Neural progenitor cell (in vitro differentiated cells): Measurements from ENCODE around the gene CDC123.

- RAMPAGE, long total RNA: no peak
Measured at GRCh38 chr10:12157246-12157687, 27.8 kb downstream of the SEC61A2 start.

- RAMPAGE, long total RNA: start-site peak on the plus strand at chr10:12196187-12196241, 492 and 940 reads in 2 replicates
Measured at GRCh38 chr10:12196031-12196911, at the start of gene CDC123. Gene CDC123, plus strand, starts transcription at chr10:12196188.

DNA sequence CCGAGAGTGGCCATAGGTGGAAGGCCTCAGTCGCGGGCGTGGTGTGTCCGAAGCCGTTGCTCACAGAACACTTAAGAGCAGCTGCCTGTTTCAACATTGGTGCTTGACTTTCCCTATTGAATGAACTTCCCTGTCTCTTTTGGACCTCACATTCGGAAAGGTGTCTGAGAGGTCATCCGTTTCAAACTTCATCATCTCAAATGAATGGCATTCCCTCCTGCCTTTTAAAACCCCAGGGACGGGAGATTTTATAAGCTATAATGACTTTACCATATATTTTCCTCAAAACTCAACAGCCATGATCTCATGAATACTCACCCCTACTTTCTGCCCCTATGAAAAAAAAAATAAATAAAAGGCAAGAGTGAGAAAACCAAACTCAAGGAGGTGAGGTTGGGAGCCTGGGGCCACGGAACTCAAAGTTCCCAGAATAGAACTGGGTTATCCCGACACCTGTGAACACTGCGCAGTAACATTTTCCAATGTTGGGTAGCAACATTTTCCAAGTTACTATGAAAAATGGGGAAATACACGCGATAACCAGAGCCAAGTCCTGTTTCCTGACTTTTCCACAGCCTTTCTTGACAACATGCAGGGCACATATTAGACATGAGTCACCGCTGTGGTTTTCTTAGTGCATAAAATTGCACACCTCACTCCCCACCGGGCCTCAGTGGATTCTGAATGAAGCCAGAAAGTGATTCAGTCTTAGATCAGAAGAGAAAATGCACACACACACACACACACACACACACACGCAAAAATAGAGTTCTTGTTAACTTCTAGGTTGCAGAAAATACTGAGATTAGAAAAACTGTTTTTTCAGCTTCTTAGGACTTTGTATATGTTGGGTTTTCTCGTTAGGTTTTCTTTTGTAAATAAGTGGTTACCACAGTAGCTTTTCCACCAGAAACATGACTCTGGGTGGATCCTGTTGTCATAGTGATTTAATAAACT is 69.8 kb downstream of the CAMK1D start:
- RAMPAGE, long total RNA: no peak

DNA sequence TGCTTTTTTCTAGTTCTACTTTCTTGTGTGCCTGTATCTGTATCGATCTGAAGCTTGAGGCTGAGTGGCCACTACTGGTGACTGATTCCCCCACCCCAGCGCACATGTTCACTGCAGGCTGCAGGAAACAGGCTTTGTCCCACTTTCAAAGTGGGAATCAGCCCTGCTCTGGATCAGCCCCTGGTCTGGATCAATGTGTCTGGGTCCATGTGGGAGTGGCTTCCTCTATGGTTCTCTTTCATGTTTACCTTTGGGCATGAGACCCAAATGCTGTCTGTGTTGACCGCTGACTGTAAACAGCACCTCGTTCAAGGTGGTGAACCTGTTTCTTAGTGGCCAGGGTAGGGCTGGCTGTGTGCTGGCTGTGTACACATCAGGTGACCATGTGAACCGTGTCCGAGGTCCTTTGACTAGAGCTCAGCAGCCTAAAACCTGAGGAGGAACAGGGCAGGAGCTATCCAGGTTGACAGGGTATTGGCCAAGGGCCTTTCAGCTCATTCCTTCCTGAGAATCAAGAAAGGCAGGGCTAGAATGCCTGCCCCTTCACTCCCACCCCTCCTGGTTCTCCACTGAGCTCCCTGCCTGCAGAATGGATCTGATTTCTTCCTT is 121.8 kb downstream of the CAMK1D start:
- RAMPAGE, long total RNA: no peak

GRCh38 chr10:12774597-12774836 is 227.0 kb downstream of the CCDC3 start:
- RAMPAGE, long total RNA: no peak

DNA sequence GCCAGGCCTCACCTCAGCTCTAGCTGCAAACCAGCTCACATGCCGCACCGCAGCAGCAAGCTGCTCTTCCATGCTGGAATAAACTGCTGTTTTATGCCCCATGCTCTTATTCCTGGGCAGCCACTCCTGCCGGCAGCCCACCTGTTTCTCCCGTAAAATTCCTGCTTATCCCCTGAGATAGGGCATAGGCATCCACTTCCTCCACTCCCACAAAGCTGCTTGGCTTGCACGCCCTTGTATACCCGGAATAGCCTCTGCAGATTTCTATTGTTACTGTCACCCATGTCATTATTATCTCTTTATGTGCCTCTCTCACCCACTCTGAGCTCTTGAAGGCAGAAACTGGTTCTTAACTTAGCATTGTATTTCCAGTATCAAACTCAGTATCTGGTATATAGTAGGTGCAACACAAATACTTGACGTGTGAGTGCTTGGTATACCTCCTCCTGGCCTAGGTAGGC is 193.5 kb downstream of the CCDC3 start:
- RAMPAGE, long total RNA: no peak

DNA sequence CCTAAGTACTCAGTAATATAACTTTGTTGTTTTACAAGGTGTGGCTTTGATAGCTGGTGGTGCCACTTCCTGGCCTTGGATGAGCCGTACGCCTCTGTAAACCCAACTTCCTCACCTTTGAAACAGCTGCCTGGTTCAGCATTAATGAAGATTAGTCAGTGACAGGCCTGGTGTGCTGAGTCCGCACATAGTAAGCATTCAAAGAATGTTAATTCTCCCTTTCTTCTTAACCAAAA is 8.1 kb downstream of the OPTN start:
- RAMPAGE, long total RNA: no peak

DNA sequence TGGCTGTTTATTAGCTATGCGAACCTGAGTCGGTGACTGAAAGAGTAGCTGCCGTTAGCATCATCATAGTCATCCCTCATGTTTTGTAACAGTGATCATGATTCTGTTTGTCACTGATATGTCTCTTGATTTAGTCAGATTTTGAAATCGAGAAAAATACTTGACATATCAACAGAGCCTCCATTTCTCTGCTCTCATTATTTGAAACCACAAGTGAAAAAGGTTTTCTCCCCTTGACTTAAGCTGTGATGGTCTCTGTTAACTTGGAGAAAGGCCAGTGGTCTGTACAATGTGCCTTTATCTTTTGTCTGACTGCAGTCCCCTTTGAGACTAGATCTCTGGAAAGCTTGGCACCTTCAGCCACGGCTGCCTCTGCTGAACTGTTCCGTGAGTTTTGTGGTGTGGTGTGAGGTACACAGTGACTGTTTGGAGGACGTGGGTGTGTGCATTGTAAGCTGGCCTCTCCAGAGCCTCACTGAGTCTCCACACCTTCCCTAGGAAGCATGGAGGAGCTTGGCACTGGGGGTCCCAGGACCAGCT is 18.3 kb downstream of the OPTN start:
- RAMPAGE, long total RNA: no peak

- RAMPAGE, long total RNA: no peak
Measured at GRCh38 chr10:13136982-13137403, 24.4 kb upstream of the MCM10 start.

GRCh38 chr10:13351411-13352089 is 3.5 kb upstream of the SEPHS1 start:
- RAMPAGE, long total RNA: no peak

DNA sequence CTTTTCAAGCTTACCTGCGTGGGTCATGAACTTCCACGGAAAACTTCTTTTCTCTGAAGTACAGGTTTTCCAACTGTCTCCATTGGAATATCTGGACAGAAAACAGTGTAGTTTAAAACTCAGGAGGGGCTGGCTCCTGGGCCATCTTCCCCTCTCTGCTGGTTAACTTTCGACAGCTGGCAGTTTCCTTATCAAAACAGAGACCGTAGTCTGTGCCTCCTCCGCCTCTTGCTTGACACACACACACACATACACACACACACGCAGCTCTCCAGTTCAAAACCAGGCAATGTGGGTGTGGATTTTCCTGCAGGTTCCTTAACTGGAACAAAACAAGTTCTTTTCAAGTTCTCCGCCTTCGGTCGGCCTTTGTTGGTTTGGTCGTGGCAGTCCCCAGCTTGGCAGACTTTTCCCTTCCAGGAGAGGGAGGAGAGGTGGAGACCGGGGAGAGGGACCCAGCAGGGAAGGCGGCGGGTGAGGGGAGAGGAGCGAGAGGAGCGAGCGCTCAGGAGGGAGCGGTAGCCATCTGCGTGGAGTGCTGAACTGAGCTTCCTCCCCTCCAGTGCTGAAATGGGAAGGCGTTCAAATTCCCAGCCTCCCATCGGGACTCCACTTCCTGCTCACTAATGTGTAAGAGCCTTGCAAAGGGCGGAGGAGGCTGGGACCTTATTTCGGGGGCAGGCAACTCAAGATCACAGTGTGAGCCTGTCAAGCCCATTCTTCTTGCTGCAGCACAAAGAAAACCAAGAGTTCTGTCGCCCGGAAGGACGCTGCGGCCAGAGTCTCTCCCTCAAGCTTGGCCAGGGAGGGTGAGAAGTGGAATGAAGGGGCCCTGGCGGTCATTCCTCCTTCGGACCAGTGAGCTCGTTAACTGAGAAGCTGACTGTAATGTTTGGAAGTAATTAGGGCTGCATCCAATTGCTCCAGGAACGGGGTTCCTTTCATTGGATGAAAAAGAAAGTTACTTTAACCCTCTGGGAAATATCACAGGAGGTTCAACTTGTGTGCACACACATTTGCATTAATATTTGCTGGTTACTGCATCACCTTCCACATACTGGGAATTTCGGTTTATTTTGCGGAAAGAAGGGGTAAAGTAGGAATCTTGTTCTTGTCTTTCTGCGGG is 120.6 kb downstream of the PRPF18 start:
- RAMPAGE, long total RNA: no peak

DNA sequence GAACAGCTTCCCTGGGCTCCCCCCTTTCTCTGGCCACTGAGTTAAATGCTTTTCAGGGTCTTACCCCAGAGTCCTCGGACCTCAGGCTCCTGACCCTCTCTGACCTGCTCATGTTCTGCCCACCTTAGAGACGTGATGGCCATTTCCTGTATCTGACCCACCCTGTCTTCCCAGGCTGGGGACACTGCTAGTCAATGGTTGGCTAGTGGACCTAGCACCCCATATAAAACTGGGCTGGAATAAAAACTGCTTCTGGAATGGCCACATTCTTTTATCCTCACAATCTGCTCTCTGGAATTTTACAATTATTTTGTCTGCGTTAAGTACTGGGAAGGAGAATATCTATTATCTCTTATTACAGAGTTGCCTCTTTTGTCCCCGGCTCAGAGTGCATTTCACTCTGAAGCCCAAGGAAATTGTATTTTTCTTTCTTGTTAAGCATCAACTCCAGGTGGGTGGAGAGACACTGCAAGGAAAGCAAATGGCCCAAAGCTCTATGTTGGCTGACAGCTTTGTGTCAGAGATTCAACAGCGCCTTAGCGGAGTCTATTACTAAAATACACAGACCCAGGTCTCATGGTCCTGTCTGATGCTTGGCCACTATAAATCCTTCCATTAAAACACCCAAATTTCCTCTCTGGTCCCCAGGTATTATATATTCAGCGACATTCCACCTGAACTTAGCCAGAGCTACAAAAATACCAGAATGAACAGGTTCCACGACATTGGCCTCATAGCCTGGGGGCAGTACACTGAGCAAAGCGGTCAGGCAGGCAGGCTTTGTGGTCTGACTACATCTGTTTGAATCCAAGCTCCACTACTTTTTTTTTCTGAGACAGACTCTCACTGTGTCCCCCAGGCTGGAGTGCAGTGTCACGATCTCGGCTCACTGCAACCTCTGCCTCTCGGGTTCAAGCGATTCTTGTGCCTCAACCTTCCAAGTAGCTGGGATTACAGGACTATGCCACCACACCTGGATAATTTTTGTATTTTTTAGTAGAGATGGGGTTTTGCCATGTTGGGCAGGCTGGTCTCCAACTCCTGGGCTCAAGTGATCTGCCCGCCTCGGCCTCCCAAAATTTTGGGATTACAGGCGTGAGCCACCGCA is 121.7 kb downstream of the PRPF18 start:
- RAMPAGE, long total RNA: no peak

DNA sequence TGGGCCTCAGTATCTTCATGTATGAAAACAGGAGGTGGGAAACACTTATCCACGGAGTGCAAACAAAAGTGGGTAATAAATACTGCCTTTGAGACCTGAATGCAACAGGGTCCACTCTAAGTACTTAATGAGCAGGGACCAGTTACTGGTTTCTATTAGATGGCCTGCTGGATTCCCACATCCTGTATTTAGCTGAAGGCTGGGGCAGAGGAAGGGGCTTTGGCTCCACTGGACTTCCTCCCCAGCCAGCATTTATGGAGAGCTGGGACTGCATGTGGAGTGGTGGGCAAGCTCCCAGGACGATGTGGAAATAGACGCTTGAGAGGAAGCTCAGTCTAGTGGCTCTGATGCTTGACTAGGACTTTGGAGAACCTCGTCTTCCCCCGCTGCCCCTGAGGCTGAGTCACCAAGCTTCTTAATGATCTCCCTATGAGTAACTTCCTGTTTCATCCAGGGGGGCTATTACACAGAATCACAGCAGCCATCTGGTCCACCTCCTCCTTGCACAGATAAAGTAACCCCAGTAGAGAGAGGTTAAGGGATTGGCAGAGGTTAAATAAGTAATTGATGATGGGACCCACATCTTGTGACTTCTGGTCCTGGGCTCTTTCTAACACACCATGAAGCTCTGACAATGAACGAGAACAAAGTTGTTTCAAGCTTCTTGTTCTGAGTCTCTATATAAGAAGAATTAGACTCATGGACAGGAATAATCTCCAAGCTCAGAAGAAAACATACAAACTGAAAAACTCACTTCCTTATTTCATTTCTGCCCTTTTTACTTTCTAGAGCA is 126.2 kb downstream of the PRPF18 start:
- RAMPAGE, long total RNA: no peak

- RAMPAGE, long total RNA: no peak
Measured at GRCh38 chr10:13756968-13757301, 170.2 kb downstream of the PRPF18 start.

DNA sequence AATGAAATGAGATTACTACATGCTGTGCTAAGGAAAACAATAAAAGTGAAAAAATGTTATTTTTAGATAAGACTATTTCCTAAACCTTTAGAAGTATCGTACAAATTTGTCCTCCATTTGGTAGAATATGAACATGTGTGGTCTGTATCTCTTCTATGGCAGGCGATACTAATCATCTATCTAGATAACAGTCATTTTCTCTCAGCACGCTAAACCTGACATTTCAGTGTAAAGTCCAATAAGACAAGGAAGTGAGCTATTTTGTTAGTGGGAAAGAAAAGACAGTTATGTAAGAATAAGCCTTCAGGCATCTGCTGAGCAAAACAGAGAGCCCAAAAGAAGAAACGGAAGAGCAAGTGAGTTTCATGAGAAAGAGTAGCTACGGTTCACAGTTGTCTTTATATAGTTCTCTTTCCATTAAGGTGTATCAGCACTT is 170.6 kb downstream of the PRPF18 start:
- RAMPAGE, long total RNA: no peak

DNA sequence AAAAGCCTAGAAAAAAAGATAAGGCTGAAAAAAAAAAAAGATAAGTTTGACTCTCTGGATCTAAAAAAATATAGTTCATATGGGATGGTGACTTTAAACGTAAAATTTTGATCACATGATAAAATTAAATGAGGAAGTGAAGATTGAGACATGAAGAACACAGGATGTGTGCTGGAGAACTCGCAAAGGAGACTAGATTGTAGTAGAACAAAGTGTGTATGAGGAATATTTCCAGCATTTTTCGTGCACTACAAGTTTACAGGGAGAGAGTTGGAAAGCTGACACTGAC is 286.4 kb downstream of the PRPF18 start:
- RAMPAGE, long total RNA: no peak

DNA sequence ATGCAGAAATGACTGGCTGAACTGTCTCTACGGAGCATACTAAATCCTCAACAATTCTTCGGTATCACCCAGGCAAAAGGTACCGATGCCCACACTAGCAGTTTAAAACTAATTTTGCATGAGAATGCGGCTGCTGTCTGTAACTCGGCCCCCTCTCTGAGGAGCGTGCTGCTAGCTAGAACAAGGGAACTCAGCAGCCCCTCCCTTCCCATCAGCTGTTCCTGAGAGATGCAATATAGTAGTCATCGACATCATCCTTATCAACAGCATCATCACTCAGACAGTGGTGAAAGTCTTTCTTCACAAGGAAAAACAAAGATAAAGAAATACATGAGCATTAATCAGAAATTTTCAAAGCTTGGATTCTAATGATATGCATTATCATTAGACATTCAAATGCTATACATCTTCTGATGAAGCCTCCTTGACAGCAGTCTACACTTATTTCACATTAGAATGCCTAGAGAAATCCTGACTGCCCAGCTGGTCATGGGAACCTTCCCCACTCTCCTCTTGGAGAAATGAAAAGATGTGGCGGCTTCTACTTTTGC is 189.1 kb upstream of the FRMD4A start:
- RAMPAGE, long total RNA: no peak

DNA sequence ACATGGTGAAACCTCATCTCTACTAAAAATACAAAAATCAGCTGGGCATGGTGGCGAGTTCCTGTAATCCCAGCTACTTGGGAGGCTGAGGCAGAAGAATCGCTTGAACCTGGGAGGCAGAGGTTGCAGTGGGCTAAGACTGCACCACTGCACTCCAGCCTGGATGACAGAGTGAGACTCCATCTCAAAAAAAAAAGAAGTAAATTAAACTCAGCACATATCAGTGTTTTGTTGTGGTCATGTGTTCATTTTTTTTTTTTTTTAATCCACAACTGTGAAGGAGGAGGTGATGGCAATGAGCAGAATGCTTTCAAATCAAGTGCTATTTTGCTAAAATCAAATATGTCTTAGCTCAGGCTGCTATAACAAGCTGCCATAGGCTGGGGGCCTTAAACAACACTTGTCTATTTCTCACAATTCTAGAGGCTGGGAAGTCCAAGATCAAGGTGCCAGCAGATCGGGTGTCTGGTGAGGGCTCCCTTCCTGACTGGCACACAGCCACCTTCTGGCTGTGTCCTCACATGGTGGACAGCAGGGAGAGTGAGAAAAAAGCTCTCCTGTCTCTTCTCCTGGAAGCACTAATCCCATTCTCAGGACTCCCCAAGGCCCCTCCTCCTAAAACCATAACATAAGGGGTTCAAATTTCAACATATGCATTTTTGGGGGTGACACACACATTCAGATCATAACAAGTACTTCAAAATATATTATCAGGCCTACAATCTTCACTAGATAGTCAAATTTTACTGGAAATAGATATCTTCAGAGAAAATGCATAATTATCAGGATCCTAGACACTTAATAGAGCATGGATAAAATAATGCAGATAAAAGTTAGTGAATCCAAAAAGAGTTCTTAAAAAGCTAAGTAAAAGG is 203.8 kb downstream of the FAM107B start:
- RAMPAGE, long total RNA: no peak

- RAMPAGE, long total RNA: no peak
Measured at GRCh38 chr10:14608196-14608836, 166.4 kb downstream of the FAM107B start.

GRCh38 chr10:14617184-14617713 is 157.4 kb downstream of the FAM107B start:
- RAMPAGE, long total RNA: no peak